Natural killer cell (primary cell): Measurements from ENCODE around the genes GH1, SMURF2 and GNA13.

DNA sequence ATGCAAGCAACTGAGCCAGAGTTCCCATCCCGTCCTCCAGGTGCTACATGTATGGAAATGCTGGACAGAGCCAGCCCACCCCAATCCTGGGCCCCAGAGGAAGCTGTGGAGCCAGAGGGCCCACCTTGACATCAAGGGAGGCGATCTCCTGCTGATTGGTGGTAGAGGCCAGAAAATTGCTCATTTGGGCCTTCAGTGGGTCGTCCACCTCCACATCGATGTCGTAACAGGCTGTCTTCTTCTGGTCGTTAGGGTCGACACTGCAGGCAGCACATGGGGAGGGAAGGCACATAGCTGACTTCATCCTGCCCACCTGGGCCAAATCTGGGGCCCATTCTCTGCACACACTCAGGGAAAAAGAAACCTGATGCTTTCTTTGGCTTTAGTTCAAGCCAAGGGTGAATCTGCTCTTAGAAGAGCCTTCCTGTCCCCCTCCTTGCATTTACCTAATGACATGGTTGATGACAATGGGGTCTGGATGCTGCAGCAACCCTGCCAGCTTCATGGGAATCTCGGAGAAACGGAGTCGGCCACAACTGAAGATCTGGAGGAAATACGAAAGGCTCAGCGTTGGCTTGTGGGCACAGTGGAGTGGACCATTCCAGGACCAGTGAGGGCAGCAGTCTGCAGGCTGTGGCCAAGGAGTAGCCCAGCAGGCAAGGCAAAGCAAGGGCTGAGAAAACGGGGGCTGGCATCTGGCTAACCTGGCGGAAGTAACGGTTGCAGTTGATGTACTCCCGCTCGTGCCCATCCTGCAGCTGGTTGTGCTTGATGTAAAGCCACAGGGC is 6.2 kb upstream of the FTSJ3 start:
- PRO-cap: no peak

- PRO-cap: no peak
Observed at GRCh38 chr17:63918643-63919267, at the start of gene GH1. Gene GH1, minus strand, starts transcription at chr17:63918839.

DNA sequence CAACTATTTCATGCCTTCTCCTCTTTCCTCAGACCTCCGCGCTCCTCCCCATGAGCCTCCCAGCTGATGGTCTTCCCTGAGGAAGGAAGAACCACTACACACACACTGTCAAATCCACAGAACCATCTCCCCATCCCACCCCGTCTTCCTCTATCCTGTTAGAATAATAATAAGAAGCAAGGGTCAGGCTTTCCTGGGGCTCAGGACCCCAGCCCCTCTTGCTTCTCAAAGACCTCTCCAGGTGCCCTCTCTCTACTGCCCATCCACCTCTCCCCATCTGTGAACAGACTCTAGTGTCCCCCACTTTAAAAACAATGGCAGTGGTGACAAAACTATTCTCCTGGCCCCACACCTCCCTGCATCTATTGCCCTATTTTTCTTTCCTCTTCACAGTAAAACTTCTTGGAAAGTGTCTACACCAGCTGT is 3.7 kb upstream of the SCN4A start:
- PRO-cap: no peak

GRCh38 chr17:64061134-64061562 is 40.7 kb upstream of the ICAM2 start:
- PRO-cap: no peak

DNA sequence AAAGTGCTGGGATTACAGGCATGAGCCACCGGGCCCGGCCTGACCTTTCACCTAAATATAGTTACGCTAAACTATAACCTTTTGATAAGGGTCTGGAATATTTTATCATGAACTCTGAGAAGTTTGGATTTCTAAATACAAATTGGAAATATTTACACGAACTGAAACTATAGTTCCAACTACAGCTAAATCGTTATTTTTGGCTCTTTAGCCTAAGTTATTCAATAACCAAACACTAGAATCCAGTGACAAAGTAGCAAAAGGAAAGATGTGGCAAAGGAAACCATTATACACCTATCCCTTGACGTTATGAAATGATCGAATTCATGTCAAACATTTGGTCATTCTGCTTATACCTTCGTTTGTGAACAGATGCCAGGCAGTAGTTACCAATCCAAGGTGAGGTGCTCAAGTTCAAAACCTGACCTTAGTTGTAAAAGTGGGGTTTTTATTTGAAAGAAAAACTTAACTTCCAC is 1.6 kb downstream of the ERN1 start:
- PRO-cap: no peak

- PRO-cap: bidirectional peak, plus-strand start at chr17:64145970, minus-strand start at chr17:64145765
Observed at GRCh38 chr17:64145907-64146041, 15.8 kb upstream of the ERN1 start.

GRCh38 chr17:64320161-64321126 is 57.4 kb upstream of the TEX2 start:
- PRO-cap: no peak

DNA sequence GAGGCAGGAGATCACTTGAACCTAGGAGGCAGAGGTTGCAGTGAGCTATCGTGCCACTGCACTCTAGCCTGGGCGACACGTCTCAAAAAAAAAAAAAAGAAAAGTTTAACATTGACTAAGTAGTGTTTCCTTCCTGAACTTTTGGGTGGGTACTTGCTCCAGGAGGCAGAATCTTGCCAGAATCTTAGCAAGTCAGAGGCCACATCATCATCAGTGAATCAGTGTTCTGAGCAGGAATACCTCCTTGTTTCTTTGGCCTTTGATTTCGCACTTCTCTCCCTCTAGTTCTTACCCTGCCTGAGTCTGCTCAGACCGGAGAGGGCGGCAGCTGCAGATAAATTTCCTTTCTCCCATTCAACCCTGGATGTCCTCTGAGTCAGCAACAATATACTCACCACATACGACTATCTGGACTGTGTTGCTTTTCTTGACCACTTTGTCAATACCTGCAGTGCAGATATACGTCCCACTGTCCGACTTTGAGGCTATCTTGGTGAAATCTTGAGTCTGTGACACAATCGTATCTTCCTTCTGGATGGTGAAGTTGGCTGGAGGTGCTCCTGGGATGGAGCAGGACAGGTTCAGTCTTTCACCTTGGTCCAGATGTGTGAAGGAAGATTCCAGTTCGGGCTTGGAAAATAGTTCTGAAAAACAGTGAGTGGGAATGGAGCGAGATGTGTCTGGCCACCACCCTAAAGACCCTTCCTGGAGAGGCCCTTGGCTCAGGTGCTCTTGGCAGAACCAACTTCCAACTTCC is 27.7 kb downstream of the PECAM1 start:
- PRO-cap: no peak

GRCh38 chr17:64386339-64387557 is 3.9 kb downstream of the PECAM1 start:
- PRO-cap: no peak

- PRO-cap: no peak
Observed at GRCh38 chr17:64387888-64388554, 2.6 kb downstream of the PECAM1 start.

- PRO-cap: no peak
Observed at GRCh38 chr17:64503742-64504403, 2.2 kb downstream of the DDX5 start.

DNA sequence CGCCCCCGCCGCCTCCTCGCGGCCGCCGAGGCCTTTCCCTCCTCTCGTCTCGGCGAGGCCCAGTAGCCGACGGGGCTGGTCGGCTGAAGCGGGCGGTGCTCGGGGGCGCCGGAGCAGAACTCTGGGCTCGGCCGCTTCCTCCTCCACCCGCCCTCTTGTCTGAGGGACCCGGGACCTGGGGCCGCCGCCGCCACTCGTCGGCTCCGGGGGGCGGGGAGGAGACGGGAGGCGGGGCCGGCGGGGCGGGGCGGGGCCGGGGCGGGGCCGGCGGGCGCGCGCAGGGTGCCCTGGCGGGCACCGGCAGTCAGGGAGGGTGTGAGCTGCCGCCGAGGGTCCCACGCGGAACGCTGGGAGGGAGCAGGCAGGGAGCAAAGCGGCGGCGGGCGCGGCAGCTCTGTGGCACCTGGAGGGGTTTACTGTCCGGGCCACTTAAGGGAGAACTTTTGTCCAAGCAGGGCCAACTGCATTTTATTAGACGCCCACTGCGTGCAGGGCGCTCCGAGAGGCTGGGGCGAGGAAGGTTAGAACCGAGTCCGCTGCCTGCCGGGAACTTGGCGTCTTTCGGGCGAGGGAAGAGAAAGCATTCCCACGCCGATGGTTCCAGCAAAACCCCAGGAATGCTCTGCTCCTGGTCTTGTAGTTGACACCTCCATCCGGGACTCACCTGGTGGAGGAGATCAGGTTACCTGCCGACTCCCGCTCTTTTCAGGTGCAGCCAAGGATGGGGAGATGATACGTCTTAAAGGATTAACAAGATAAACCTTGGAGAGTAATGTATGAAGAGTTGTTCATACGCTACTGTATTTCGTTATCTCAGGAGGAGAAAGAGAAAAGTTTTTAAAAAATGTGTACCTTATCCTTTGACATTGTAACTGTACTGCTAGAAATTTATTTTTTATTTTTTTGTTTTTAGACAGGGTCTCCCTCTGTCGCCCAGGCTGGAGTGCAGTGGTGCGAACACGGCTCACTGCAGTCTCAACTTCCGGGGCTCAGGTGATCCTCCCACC is at the start of gene SMURF2:
Gene SMURF2, minus strand, starts transcription at position 161 of the 1,007 bp plus-strand sequence.
- PRO-cap: bidirectional peak, plus-strand start at position 303 of the sequence, minus-strand start at position 161 of the sequence

DNA sequence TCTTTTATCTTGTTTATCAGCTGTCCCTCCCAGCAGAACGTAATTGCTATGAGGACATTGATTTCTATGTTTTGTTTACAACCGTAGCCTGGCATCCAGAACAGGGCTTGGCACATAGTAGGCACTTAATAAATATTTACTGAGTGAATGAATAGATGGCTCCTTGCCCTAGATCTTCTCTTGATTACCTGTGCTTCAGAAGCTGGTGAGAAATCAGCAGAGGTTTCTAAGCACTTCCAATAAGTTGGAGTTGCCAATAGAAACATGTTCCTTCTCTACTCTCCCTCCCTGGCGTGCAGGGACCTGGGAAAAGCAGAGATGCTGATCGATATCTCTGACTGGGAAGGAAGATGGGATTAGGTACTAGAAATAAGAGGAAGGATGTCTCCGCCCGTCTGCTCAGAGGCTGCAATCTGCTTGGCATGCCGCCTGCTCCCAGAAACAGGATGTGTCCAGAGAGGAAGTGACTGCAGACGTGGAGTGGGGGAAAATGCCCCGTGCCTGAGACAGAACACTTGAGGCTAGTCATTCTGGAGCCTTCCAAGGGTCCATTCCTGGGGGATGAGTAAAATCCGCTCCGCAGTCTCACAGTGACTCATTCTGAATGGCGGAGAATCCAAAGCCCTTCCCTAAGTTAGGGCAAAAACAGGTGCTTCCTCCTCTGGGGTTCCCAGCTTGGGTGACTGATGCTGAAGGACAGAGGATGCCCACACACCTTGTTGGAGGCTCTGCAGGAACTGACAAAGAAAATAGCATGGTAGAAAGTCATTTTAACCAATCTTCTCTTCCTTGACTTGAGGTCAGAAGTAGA is 44.9 kb upstream of the SMURF2 start:
- PRO-cap: no peak

GRCh38 chr17:64985177-64985547 is 65.9 kb upstream of the LRRC37A3 start:
- PRO-cap: bidirectional peak, plus-strand start at chr17:64985331, minus-strand start at chr17:64985280

DNA sequence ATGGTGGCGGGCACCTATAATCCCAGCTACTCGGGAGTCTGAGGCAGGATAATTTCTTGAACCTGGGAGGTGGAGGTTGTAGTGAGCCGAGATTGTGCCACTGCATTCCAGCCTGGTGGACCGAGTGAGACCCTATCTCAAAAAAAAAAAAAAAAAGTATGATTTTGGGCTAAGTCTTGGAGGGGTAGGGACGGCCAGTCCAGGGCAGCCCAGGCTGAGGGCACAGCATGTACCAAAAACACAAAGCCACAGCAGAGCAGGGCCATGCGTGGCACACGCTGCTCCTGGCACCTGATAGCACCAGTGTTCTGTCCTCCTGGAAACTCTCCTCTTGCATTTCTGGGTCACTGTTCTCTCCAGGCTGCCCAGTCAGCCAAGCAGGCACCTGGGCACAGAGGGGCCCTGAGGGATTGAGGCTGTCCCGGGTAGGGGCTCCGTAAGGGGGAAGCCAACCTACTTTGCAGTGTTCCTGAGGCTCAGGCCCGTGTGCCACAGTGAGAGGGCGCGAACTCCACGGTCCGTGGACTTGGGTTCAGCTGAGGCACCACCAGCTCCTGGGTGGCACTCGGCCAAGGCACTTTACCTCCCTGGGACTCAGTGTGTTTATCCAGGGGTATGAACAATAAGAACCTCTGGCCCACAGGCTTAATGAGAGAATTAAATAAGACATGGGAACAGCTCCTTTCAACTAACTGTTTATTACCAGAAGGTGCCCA is 68.0 kb downstream of the GNA13 start:
- PRO-cap: no peak

GRCh38 chr17:65056420-65057342 is at the start of gene GNA13:
Gene GNA13, minus strand, starts transcription at chr17:65056740.
- PRO-cap: bidirectional peak, plus-strand start at chr17:65056528, minus-strand start at chr17:65056496; bidirectional peak, plus-strand start at chr17:65057079, minus-strand start at chr17:65056740

- PRO-cap: no peak
Observed at GRCh38 chr17:65087701-65088008, 31.1 kb upstream of the GNA13 start.

- PRO-cap: no peak
Observed at GRCh38 chr17:65360958-65361350, 200.5 kb downstream of the AXIN2 start.

DNA sequence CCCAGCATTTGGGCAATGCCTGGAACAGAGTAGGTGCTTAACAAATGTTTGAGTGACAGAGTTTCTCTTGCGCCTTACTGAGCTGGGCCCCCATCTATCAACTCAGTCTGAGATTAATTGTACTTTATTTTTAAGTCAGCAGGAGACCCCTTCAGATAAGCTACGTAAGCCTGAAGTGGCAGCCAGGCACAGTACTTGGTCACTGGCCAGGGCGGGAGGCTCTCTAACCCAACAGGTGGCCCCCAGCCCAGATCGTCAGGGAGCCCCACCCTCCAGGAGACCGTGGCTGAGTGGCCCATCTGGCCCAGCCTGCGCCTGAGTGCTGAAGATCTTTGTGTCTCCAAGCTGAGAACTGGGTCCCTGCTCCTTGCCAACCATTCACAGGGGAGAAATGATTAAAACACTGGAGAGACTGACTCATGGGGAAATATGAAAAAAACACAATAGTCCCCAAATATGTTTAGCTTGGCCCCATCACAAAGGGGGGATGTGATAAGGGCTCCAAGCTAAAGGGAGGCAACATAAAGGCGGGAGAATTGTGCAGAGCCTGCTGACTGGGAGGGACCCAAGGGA is 75.6 kb downstream of the AXIN2 start:
- PRO-cap: no peak

GRCh38 chr17:65531186-65532013 is 30.0 kb downstream of the AXIN2 start:
- PRO-cap: no peak